ENCODE measurements around a stretch of chr16.

GRCh38 chr16:4373732-4374735 lies 2.4 kb downstream of the VASN start:
- RRBS: 13% methylated on average over 5 of the region's 30 CpGs

DNA sequence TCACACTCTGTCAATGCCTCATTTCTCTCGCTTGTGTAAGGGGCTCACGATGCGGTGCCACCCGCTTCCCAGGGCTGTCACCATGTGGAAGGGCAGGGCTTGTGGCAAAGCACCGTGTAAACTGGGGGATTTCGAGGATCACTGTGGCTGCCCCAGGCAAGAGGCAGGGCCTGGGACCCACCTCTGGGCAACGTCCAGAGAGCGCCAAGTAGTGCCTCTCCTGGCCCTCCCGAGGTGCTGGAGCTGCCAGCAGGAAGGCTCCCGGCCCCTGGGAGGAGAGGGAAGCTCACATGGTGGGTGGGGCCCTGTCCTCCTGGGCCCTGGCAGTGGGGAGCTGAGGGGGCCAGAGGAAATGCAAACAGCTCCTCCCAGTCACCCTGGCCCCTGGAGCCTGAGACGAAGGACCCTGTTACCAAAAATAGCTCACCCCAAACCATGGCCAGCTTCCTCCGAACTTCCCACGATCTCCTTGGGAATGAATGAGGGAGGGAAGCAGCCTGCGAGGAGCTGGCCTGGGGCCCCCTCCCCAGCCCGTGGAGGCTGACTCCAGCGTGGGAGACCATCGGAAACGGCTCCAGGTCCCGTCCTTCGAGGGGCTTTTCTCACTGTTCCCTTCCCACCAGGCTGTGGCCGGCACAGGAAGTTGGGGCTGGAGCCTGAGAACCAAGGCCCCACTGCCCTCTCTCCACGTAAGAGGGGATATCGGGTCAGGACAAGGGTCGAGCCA lies 17.5 kb downstream of the VASN start:
- RRBS: no CpG with 5 or more reads among the region's 24 CpGs

GRCh38 chr16:4402450-4402721 lies 14.0 kb downstream of the CORO7 start:
- RRBS: no CpG with 5 or more reads among the region's 12 CpGs

GRCh38 chr16:4484960-4485511 lies 8.8 kb downstream of the HMOX2 start:
- RRBS: no CpG with 5 or more reads among the region's 9 CpGs

GRCh38 chr16:4501259-4501578 lies 25.0 kb downstream of the HMOX2 start:
- RRBS: no CpG with 5 or more reads among the region's 2 CpGs

- RRBS: no CpG with 5 or more reads among the region's 10 CpGs
Measured at GRCh38 chr16:4505290-4505794, 29.1 kb downstream of the HMOX2 start.

DNA sequence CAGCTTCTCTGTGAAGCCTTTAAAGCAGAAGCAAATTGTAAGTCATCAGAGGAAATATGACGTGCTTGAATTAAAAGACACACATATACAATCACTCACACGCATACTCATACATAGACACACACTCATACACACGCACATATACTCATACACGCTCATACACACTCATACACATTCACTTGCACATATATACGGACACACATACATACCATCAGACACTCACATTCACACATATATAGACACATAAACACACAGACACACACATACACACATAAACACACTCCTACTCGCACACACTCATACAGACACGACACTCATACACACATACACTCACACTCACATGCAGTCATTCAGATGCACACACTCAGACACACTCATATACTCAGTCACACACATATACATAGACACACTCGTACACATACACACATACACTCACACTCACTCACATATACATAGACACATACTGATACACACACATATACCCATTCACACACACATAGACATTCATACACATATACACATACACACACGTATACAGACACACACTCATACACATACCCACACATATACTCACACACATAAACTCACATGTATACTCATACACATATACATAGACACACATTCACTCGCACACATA lies 25.0 kb upstream of the NUDT16L1 start:
- RRBS: no CpG with 5 or more reads among the region's 10 CpGs

DNA sequence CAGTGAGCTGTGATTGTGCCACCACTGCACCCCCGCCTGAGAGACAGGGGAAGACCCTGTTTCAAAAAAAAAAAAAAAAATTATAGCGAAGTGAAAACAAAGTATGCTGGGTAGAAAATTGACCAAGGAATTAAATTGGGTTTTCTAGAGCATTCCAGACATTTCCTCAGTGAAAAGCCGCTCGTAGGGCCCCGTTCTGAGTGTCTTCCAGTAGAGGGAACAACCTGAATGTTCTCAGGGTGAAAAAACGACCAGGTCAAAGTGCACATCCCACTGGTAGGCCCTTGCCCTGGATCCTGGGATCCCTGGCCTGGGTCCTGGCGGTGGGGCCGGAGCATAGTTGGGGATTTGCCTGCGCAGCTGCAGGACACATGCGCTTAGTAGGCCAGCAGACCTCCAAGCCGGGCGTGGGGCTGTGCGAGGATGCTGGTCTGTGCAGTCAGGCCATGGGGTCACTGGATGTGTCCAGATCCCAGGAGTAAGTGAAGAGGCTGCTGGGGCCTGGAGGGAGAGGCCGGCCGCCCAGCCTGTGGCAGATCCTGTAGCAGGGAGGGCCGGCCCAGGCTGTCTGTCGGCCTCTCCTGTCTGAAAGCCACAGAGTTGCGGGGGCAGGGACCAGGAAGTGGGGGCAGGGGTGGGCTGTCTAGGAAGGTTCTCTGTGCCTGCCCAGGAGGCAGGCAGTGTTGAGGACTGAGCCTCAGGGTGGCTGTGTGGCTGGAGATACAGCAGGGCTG lies 17.5 kb upstream of the NUDT16L1 start:
- RRBS: 88% methylated on average over 4 of the region's 18 CpGs

GRCh38 chr16:4679001-4679583 lies 14.3 kb upstream of the NUDT16L1 start:
- RRBS: no CpG with 5 or more reads among the region's 16 CpGs

DNA sequence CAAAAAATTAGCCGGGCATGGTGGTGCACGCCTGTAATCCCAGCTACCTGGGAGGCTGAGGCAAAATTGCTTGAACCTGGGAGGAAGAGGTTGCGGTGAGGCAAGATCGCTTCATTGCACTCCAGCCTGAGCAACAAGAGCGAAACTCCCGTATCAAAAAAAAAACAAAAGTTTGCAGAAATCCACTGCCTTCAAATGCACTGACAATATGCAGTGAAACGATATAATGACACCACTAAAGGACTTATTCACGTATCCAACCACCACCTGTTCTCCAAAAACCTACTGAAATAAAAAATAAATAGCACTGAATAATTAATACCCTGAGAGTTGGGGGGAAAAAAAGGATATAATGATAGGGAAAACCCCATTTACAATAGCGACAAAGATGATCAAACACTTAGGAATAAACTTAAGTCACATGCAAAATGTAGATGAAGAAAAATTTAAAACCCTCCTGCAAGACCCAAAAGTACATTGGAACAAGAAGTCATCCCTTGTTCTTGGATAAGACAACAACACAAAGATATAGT lies 19.8 kb downstream of the NUDT16L1 start:
- RRBS: no CpG with 5 or more reads among the region's 9 CpGs

DNA sequence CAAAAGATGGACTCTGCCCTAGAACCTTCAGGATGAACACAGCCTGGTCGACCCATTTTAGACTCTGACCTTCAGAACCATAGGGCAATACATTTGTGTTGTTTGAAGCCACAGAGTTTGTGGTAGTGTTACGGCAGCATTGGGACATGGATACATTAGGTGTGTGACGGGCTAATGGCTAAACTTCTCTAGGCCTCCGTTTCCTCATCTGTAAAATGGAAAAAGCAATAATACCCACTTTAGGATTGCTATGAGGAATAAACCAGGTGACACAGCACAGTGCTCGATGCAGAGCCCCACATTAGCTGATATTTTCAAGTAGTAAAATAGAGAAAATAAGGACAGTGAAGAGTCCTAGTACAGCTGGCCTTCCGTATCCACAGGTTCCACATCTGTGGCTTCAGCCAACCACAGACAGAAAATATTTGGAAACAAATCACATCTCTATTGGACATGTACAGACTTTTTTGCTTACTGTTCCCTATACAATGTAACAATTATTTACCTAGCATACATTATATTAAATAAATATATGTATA lies 1.9 kb upstream of the SMIM22 start:
- RRBS: no CpG with 5 or more reads among the region's 6 CpGs

GRCh38 chr16:4885418-4886156 lies 38.3 kb downstream of the UBN1 start:
- RRBS: 88% methylated on average over 4 of the region's 26 CpGs

DNA sequence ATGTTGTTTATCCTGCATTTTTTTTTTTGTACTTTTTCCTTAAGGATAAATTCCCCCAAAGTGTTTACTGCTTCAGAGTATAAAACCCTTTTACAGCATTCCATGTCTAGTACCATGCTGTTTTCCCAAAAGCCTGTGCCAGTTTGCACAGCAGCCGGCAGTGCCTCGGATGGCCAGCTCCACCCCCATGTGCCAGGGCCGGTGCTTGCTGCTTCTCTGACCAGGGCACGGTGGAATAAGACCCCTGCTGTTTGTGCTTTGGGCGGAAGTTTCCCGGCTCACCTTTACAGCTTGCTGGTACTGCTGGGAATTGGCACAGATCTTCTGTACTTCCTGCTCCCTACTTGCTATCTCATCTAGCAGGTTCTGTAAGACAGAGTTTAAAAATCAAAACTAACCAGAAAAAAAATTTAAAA lies 41.4 kb downstream of the UBN1 start:
- RRBS: 30% methylated on average over 6 of the region's 6 CpGs

DNA sequence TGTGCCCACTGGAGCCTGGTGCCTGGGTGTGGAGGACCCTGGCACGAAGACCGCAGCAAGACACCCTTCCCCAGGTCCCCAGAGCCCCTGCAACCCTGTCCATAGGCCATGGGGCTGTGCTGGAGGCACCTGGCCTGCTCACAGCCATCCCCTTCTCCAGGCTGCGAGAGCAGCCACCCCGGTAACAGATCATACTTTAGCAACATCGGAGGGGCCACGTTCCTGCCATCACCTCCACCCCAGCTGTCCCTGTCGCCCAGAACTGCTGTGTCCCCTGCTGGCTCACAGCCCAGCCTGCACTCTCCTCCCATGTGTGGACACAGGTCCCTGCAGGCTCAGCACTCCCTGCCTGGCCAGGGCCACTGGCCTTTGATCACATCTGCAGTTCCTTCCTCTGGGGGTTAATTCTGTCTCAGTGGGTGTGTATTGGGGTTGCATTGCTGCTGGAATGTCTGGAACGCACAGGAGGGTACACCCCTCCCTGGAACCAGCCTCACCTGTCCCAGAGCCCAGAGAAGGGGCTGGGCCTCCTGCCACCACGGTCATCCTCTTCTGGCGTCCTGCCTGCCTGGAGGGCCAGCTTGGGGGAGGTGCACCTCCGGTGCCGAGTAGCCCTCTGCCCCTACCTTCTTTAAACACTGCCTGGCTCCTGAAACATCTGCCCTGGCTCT lies 12.1 kb downstream of the PPL start:
- RRBS: no CpG with 5 or more reads among the region's 12 CpGs

GRCh38 chr16:4930399-4930939 lies 6.5 kb downstream of the PPL start:
- RRBS: no CpG with 5 or more reads among the region's 8 CpGs

DNA sequence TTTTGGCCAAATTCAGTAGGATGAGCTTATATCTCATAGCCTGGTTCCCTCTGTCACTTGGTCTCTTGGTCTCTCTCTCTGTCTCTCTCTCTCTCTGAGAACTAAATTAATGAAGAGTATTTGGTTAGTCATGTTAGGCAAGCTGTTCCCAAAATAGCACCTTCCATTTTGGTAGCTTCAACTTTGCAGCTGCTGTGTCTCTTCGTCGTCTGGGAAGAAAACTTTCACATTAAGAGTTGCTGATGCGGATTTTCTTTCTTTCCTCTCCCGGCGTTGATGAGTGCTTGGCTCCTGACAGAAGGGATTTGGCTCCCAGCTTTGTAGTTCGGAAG lies 1257.8 kb downstream of the TMEM114 start:
- RRBS: no CpG with 5 or more reads among the region's 6 CpGs

GRCh38 chr16:7675535-7675871 lies 914.8 kb downstream of the TMEM114 start:
- RRBS: no CpG with 5 or more reads among the region's 3 CpGs

- RRBS: no CpG with 5 or more reads among the region's 3 CpGs
Measured at GRCh38 chr16:8089582-8090291, 500.6 kb downstream of the TMEM114 start.

DNA sequence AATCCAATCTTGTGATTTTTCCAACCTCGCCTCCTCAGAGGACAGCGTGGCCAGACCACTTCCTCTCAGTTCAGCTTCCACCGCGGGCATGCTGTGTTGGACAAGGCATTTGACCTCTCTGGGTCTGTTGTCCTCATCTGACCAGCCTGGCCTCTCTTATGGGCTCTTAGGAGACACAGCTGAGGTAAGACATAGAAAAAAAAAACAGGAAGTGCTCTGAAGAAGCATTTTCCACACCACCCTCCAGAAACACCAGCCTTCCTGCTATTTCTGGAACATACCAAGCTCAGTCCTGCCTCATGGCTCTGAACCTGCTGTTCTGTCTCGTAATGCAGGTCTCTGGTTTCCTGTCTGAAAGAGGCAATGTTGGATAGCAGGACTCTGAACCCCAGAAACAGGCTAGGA lies 8.2 kb downstream of the TMEM114 start:
- RRBS: no CpG with 5 or more reads among the region's 5 CpGs

- RRBS: no CpG with 5 or more reads among the region's 13 CpGs
Measured at GRCh38 chr16:8632453-8633457, 11.3 kb downstream of the METTL22 start.

Measured in brain (tissue), 1 donor.